ENCODE measurements around a stretch of chr6.

DNA sequence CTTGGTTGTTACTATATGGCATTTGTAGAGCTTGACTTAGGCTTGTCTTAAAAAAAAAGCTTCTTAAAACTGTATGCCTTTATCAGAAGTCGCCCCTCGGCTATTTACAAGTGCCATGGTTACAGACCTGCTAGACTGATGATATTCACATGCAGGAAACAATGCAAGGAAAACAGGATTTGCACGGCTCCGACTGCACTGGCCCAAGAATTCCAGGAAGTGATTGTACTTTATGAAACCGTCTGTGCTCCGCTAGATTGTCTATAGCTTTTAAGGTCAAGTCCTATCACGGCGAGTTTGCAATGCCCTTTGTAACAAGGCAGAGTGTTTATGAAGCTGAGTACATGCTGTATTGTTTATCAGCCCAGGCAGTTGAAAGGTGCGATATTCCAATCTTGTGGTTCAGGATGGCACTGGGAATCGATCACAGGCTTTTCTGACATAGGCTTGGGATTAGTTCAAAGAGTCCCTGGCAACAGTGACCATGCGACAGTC is 131.5 kb upstream of the PHACTR1 start:
- PRO-cap, result no peak

- PRO-cap, result no peak
These were observed 297.2 kb downstream of the PHACTR1 start for GRCh38 chr6:13013362-13014493.

GRCh38 chr6:13274439-13274938 is 53.8 kb downstream of the TBC1D7 start:
- PRO-cap, result no peak

DNA sequence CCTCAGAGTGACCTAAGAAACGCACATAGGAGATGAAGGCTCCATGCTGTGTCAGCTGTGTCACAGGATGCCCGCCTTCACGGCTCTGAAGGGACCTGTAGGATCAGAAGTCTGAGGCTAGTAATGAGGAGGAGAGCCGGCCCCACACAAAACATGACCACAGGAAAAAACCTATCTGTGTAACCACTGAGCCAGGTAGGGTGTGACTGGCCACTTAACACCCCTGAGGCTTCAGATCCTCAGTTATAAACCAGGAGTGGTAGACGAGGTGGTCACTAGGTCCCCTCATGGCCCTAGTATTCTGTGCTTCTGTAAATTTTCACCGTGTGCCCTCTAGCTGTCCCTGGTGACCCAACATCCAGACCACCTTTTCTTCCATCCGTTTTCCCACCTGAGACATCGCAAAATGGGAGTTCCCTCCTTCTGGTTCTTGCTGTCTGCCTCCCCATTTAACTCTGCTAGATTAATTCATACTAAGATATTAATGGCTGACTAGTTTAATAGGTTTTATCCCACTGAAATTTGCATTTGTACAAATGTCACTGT is 52.8 kb downstream of the TBC1D7 start:
- PRO-cap, result no peak

DNA sequence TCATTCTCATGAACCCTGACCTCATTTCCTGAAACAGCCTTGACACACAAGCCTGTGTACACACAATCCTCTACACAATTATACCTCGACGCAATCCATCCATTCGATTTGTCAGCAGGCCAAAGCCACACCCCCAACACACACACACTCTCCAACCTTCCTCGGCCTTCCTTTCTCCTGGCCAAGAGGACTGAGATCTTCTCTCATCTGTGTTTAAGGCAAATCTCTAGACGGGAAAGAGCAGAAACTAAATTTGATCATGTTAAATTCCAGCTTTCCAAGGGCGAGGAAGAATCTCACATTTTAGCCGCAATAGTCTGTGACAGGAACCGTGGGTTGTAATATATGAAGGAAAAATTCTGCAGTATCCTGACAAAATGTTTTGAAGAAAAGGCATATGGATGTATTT is 25.2 kb downstream of the TBC1D7 start:
- PRO-cap, result no peak

GRCh38 chr6:13407579-13407951 is 79.2 kb upstream of the TBC1D7 start:
- PRO-cap, result no peak

DNA sequence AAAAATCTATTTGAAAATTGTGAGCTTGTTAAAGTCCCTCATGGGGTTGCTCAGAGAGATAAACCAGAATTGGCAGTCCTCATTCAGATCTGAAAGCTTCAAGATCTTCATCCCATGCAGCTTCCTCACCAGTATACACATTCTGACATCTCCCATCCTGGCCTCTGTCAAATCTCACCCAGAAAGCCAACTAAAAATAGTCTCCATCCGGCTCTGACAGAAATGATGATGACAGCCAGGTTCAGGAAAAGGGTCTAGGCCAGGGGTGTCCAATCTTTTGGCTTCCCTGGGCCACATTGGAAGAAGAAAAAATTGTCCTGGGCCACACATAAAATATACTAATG is 61.9 kb downstream of the GFOD1 start:
- PRO-cap, result no peak

GRCh38 chr6:13429131-13429603 is 58.2 kb downstream of the GFOD1 start:
- PRO-cap, result no peak

DNA sequence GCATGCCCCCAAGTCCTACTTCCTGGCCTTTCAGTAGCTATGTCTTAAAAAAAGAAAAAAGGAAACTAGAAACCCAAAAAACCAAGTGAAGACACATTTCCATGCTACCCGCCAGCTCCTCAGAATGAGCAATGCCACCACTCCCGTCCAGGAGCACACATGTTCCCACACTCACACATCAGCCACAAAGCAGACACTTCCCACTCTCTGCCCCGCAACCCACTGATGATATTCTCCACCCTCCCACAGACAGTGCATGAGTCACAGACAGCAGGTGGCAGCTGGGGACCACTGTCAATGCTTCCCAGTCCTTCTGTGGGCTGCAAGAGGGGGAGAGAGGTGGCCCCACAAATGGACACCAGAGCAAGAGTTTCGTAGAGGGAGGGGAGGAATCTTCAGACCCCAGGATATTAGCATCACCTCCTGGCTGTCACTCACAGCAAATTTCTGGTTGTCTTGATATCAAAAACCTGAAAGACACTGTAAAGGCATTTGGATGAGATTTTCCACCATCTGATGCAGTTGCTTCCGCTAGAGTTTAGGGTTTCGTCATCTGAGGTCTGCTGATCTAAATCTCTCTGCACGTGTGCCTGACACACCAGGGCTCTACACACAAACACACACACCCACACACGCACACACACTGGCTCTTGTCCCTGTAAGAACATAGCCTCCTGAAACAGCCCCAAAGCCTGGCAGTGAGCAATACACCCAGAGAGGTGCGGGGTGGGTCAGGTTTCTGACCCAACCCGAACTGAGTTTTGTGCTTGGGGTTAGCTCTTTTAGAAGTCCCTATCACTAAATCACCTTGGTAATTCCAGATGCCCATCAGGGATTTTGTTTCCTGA is 32.7 kb downstream of the GFOD1 start:
- PRO-cap, result bidirectional peak, plus-strand start at position 264 of the sequence, minus-strand start at position 224 of the sequence; bidirectional peak, plus-strand start at position 707 of the sequence, minus-strand start at position 540 of the sequence

- PRO-cap, result no peak
These were observed 26.1 kb downstream of the GFOD1 start for GRCh38 chr6:13461011-13462048.

DNA sequence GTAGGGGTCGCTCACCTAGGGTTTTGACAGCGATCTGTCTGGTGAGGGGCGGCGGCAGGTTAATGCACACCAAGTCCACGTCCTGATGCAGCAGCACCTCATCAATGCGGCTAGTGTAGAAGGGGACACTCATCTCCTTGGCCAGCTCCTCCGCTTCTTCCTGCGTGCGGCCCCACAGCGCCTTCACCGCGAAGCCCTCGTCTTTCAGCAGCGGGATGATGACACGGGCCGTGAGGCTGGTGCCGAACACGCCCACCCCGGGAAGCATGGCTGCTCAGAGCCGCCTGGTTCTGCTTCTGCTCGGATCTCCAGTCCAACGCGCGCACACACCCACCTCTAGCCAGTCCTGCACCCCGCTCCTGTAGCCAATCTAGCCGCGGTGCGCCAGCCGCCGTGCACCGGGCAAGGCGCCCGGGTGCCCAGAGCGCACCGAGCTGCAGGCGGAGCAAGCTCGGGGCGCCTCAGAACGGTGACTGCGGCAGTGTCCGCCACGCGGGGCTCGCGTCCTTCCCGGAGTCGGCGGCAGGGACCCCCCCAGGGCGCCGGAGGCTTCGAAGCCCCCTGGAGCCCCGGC is 690 bp downstream of the GFOD1 start:
- PRO-cap, result bidirectional peak, plus-strand start at position 277 of the sequence, minus-strand start at position 106 of the sequence

GRCh38 chr6:13574856-13575442 is 548 bp downstream of the SIRT5 start:
- PRO-cap, result bidirectional peak, plus-strand start at chr6:13575027, minus-strand start at chr6:13574997

DNA sequence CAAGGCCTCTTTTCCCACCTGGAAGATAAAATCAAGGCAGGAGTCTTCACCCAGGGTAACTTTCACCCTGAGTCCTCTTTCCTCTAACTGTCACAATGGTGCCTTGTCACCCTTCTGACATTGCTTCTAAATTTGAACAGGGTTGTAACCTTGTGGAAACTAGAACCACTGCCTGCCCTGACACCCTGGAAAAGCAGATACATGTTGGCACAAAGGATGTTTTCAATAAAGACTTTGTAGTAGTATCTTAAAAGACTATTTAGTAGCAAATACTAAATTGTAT is 4.5 kb downstream of the SIRT5 start:
- PRO-cap, result no peak

GRCh38 chr6:13681765-13681964 is 30.0 kb downstream of the RANBP9 start:
- PRO-cap, result no peak

DNA sequence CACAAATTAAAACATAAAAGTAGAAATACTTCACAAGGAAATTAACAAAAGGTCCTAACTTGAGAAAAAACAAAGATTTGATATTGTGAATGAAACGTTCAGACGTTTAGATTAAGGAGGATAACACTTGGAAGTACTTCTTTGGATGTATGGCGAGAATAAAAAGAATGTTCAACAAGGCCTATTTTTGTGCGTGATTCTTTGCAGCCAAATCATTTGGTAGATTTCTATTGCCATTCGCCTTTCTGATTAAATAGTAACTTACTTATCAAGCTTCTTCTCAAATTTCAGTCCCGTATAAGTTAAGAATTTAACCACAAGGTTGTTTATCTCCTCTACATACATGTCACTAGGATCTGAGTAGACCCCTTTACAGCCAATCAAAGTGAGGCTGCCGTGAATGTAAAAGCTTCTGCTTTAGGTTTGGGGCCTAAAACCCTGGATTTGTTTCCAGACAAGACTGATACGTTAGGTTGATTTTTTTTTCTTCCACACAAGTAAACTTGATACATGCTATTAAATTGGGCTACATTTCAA is 2.1 kb downstream of the RANBP9 start:
- PRO-cap, result no peak

- PRO-cap, result unidirectional peak, minus-strand start at chr6:13712799
These were observed 855 bp upstream of the RANBP9 start for GRCh38 chr6:13712405-13712975.

DNA sequence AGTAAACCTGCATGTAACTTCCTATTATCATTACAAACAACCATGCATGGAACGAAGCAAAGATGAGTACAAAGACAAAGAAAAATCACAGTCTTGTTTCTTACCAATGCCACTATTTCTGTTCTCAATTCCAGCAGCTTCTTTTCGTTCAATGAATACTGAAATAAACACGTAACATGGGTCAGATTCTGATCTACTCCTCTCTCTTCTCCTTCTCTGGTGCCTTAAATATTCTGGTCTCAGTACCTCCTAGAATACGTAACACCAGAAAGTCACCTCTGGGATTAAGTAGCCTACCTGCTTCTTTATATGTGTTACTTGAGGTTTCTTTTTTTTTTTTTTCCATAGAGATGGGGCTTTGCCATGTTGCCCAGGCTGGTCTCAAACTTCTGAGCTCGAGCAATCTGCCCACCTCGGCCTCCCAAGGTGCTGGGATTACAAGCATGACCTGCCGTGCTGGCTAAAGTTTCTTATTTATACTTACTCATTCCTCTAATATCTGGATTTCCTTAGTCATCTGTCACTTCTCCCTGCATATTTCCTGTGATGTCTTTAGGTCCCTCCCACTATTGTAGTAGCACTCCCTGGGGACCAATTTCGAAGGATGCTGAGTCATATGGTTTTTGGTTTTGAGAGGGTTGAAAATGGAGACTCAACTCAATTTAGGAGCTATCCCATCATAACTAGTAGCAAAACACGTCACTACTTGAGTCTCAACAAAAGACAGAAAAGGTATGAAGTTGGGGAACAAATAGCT is 20.4 kb downstream of the MCUR1 start:
- PRO-cap, result no peak

DNA sequence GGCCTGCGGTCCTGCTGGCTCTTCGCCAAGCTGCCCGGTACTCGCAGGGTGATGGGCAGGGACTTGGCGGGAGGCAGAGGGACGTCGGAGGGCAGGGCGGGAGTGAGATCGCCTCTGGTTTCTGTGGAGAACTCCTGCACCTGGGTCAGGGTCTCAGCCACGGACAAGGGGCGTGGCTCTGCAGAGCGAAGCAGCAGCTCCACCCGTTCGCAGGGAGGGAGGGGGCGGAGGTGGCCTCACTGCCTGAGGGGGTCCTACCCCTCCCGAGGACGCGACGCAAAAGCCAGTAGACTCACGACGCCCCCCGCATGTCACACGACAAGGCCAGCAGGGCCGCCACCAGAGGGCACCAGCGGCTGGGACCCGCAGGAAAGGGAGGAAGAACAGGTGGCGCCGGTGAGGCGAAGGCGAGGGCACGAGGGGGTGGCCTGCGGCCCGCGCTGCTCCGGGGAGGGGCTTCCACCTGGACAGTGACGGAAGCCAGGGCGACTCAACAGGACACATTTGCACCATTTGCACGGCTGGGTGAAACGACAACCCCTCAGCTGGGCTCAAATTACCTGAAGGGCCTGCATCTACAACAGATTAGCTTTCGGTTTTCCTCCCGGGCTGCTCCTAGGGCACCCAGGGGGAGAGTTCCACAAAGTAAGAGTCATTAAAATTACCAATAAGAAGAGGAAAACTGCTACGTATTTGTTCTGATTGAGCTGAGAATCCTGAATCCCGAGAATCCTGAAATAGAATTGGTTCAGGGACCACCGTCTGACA is 51.0 kb upstream of the RNF182 start:
- PRO-cap, result no peak

GRCh38 chr6:14138904-14139309 is 21.3 kb downstream of the CD83 start:
- PRO-cap, result no peak

GRCh38 chr6:14142055-14142946 is 24.7 kb downstream of the CD83 start:
- PRO-cap, result no peak

All from natural killer cell (primary cell).